Natural killer cell (primary cell): ENCODE data around the genes GRM3, ZNF804B and FAM133B.

GRCh38 chr7:85335575-85335864 is 148.7 kb upstream of the SEMA3D start:
- PRO-cap, result no peak

DNA sequence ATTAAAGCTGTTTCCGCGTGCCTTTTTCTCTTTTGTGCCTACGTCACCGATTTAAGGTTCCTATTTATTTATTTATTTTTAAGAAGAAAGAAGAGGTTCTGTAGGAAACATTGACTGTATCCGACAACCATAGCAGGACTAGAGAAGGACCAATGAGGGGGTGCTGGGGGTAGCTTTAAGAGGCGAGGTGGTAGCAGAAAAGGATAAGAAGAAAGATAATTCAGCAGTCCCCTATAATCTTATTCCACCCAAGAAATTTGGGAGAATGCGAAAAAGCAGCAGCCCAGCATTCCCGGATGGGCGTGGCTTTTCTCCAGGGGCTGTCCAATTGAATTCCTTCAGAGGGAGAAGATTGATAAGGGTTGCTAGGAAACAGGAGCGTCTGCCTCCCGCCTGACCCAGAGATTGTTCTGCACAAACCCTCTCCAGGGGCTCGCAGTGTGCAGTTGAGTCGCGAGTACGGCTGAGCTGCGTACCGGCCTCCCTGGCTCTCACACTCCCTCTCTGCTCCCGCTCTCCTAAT is at the start of gene GRM3:
GRM3 (plus strand) TSS at position 436 of the 523 bp plus-strand sequence.
- PRO-cap, result no peak

- PRO-cap, result no peak
Observed at GRCh38 chr7:87058456-87059466, 693 bp downstream of the ELAPOR2 start.

DNA sequence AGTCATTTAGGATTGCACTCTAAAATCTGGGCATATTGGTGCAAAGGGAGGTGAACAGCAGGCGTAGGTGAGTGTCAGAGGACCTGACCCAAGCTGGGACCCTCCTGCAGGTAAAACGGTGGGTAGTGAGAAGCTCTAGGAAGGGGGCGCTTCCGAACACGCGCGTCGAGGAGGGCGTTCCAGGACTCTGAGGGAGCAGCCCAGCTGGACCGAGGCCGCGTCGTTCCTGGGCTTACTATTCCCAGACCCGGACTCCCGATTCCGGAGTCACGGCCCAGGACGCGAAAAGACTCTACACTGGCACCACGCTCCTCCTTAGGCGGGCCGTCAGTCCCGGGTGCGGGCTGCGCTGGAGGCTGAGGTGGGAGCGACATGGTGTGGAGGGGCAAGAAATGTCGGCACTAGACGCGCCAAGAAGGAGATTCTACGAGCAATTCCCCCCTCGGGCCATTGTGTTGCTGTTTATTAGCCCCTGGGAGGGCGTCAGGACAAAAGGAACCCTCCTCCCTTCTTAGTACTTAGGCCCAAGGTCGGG is 635 bp upstream of the RUNDC3B start:
- PRO-cap, result no peak

GRCh38 chr7:88759191-88760138 is at the start of gene ZNF804B:
TSS of gene ZNF804B (plus strand) at chr7:88759700.
- PRO-cap, result no peak

DNA sequence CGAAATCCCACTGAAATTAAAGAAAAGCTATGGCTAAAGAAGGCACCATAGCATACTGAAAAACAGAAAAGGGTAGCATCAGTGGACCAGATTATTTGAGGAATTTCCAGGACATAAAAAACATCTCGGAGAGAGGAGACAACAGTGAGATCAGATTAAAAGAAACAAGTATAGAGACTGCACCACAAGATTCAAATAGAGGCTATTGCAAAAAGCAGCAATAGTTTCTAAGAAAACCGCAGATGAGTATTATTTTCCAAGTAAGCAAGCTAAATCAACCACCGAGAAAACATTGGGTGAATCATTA is 18.7 kb downstream of the STEAP1 start:
- PRO-cap, result no peak

GRCh38 chr7:90214329-90215324 is 3.1 kb downstream of the STEAP2 start:
- PRO-cap, result no peak

- PRO-cap, result no peak
Observed at GRCh38 chr7:90625844-90626373, 29.8 kb downstream of the CDK14 start.

- PRO-cap, result no peak
Observed at GRCh38 chr7:91565770-91566242, 301.6 kb downstream of the FZD1 start.

DNA sequence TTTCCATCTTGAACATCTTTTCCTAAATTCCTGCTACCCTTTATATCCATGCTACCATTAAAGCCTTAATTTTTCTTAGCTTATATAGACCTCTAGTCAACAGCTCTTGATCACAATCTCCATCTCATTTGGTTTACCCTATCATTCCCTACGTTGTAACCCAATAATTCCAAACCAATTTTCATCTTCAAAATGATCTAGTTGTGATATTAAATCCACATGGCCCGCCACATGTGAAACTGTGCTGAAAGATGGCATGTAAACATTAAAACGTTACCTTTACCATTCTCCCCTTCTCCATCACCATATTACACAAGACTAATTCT is 4.8 kb downstream of the MTERF1 start:
- PRO-cap, result no peak

DNA sequence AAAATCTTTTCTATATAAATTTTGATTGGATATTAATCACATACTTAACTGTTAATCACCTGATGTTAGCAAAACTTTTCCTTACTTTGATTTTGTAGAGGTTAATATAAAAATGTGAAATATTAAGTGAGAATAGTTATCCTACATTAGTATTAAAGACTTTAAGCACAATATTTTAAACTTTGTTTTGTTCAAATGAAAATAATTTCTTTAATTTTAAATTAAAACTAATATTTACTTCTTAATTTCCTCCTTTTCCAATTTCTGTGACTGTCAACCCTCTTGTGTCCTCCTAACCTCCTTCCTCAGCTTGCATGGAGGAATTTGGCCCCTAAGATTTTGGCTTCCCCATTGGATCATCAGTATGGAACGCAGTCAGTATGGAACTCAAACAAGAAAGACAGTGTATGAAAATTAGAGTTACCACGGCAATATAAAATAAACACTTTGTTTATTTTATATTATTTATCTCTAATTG is 91.3 kb downstream of the CYP51A1 start:
- PRO-cap, result no peak

- PRO-cap, result no peak
Observed at GRCh38 chr7:92246969-92247332, 1.2 kb downstream of the ANKIB1 start.

DNA sequence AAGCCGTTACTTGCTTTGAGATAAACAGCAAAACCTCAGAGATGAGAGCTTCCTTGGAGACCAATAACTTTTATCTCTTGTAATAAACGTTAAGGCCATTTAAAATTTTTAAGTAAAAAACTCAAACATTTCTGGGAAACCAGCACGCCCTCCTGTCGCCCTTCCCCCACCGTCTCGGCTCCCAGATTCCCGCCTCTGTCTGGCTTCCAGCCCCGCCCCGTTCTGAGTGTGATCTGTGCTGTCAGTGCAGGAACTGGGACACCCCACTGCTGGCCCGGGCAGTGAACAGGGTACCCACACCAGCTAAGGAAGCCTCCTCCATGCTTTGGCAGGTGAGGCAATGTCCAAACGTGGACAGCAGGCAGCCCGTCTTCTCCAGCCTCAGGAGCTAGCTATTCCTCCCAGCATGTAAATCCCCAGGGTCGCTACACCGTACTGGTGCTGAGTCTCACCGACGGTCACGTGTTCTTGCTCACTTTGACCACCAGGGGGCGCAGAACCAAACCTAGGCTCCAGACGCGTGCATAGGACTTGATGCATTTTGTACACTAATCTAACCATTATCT is 22.9 kb upstream of the GATAD1 start:
- PRO-cap, result no peak

DNA sequence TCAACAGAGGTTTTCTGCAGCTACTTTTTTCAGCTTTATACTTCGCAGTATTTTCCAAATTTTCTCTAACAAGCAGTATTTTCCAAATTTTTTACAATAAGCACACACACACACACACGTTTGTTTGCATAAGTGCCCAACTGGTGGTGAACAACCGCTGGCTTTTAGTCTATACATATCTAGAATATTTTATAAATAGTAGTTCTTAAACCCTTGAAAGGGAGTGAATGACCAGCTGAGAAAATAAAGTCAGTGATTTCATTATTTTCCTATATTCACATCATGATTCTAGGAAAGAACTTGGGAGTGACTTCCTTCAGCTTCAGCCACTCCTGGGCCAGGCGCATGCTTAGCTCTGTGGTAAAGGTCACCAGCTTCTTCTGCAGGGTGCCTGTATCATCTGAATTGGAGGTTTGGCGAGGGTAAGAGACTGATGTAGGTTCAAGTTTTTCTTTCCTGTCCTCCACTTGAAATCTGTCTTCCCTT is 13.6 kb downstream of the GATAD1 start:
- PRO-cap, result no peak

DNA sequence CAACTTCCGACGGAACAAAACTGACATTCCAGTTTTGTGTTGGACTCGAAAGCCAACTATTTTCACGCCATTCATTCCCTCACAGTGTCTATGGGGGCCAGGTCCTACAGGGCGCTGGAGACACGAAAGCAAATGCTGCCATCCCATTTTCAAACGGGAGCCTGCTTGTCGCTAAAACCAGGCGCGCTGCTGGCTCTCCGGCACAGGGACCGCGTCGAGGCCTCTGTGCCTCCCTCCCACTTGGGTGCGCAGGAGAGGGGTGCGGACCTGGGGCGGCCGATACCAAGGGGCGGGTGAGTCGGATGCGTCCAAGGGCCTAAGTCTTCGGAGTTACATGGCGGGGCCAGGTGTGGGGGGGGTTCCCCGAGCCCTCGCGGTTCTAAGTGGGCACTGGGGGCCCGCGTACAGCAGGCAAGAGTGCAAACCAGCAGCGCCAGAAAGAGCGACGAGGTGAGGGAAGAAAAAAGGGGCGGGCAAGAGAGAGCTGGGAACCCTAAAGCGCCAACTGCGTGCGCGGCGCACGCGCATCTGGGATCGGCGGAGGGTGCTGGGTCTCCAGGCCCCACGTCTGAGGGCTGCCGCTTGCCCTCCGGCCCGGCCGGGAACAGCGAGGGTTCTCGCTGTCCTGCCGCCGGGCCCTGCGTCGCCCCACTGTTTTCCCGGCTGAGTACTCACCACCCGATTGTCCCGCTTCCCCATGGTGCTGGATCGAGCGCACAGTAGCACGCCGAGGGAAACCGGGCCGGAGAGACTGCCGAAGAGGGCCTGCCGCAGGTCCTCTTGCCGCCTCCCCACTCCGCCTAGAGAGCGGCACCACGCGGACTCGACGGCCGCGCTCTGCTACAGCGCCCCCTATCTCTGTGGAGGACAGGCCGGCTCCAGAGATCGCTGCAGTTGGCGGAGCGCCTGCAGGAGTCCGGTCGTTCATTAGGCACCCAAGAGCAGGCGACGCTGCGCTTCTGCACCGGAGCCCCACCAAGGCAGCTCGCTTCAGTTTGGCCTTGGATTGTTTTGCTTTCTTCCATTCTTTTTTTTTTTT is at the start of gene FAM133B:
FAM133B (minus strand) TSS at position 798 of the 1,039 bp plus-strand sequence.
- PRO-cap, result bidirectional peak, plus-strand start at position 319 of the sequence, minus-strand start at position 227 of the sequence; bidirectional peak, plus-strand start at position 531 of the sequence, minus-strand start at position 478 of the sequence; bidirectional peak, plus-strand start at position 911 of the sequence, minus-strand start at position 753 of the sequence

- PRO-cap, result no peak
Observed at GRCh38 chr7:92608266-92609298, 18.4 kb upstream of the FAM133B start.

DNA sequence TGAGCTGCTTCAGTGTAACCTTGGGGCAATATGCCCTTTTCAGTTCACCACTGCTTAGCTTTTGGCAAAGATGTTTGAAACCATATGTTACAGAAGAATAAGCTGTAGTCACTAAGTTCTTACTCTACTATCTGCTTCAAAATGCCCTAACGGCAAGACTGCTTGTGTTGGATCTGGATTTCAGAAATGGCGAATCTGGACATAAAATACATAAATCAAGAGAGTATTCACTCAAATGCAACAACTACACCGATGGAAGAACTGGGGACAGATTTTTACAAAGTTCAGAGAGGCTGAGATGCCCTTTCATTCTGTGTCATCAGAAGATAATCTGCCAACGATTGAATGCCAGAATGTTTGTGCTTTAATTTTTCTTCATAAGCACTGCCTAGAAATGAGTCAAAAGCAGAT is 22.1 kb upstream of the FAM133B start:
- PRO-cap, result no peak

GRCh38 chr7:92631339-92632256 is 41.4 kb upstream of the FAM133B start:
- PRO-cap, result no peak

DNA sequence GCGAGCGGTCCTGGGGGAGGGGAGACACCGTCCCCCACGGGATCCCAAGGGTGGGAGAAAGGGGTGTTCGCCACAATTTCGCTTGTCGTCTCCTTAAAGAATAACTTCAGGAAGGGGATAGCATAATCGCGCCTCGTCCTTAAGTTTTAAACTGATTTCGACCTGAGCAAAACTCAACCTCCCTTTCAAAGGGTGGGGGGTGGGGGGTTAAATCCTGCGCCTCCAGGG is 2.0 kb downstream of the CDK6 start:
- PRO-cap, result no peak

- PRO-cap, result no peak
Observed at GRCh38 chr7:93044326-93044671, 73.5 kb downstream of the SAMD9 start.